ENCODE measurements around a stretch of chr13.

- RRBS: 11% methylated on average over 3 of the region's 6 CpGs
Measured at GRCh38 chr13:73765329-73765881, 706.6 kb downstream of the KLF5 start.

DNA sequence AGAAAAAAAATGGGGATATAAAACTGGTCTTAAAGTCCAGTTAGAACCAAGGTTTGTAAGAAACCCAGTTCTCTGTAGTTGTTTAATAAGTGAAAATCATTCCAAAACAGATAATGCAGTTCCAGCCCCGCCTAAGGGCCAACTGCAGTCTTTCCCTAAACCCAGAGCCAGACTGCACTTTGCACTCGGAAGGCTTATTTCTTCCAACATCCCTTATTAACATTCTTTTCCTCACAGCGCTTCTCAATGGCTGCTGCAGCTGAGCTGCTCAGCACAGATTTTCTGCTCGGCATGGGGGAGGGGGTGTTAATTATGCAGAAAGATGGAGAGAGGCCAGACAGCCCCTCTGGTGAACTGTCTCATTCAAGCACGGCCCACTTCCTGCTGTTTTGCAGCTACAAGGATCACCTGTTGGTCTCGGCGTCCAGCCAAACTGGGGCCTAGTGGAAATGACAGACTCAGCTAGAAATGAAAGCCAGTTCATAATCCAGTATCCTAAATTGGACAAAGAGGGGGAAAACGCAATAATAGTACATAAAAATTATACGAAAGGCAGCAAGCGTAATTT is 707.2 kb downstream of the KLF5 start:
- RRBS: no CpG with 5 or more reads among the region's 10 CpGs

DNA sequence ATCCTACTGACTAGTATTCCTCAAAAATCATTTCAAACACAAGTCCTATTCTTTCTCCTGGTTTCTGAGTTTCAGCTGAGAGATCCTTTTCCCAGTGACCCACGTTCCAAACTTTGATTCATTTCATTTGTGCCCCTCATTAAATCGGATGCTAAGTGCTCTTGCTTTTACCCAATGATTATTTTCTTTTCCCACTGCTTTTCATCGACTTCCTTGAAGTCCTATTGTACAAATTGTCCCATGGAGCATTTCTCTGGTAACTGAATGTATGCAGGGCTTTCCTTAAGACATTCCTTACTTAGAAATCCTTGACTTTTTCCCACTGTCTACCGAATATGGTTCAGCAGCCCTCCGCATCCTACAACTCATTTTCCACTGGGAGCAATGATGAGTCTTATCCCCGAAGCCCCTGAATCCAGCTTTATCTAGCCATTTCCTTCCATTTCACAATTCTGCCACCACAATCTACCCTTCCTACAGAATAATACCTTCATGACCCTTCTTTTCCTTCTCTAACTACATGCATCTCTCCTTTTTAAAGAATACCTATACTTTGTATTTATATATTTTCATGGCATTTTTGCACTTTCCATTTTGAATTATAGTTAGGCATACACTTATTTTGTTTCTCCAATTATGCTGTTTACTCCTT is 762.7 kb downstream of the KLF5 start:
- RRBS: no CpG with 5 or more reads among the region's 6 CpGs

- RRBS: no CpG with 5 or more reads among the region's 8 CpGs
Measured at GRCh38 chr13:73975338-73976234, 916.8 kb downstream of the KLF5 start.

GRCh38 chr13:74136099-74136889 is 1077.5 kb downstream of the KLF5 start:
- RRBS: 2% methylated on average over 4 of the region's 28 CpGs

- RRBS: no CpG with 5 or more reads among the region's 9 CpGs
Measured at GRCh38 chr13:74301315-74302030, 1180.5 kb downstream of the TBC1D4 start.

GRCh38 chr13:75194612-75195103 is 287.3 kb downstream of the TBC1D4 start:
- RRBS: no CpG with 5 or more reads among the region's 3 CpGs

DNA sequence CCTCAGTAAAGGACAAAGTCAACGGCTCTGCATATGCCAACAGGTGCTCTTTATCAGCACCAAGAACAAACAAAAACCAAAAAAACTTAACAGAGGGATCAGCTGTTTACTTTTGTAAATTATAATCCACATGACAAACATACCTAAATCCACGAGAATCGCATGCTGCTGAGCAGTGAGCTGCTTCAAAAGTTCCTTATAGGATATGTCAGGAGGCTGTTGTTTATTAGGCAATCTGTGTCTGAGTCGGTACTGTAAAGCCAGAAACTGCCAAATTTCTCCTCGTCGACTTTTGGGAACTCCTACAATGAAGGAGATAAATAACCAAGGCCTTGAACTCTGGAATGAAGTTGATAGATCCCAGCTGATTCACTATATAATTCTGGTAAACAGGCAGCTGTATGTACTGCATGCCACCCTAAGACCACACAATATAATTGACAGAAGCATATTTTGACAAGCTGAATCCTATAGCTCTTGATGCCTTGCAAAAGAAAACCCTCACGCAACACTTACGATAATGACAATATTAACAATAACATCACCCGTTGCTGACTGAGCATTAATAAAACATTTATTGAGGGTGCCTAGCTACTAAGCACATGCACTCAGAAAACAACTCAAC is 179.8 kb downstream of the TBC1D4 start:
- RRBS: no CpG with 5 or more reads among the region's 9 CpGs

DNA sequence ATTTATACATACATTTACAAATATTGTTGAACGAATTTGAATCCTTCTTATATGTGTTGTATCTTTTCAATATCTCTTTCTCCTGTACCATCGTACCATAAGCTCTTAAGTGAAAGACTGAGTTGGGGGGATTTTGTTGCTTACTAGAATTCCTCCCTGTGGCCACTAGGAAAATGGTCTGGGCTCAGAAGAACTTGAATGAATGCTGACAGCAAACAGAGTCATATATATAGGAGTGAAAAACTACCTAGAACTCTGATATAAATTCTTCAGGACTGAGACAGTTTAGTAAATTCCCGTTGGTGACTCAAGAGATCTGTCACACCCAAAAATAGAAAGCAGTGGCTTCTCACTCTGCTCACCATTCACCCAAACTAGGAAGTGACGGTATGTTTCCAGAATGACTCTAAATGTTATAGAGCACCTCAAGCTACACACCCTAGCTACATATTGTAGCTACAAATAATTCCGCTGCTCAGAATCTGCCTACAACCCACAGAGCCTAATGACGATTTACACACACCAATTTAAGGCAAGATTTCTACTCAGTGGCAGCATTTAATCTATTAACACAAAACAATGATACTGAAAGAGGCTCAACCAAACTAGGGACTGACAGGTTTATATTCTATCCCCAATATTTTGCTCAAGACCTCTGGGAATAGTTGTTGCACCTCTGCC is 116.2 kb downstream of the TBC1D4 start:
- RRBS: no CpG with 5 or more reads among the region's 6 CpGs

DNA sequence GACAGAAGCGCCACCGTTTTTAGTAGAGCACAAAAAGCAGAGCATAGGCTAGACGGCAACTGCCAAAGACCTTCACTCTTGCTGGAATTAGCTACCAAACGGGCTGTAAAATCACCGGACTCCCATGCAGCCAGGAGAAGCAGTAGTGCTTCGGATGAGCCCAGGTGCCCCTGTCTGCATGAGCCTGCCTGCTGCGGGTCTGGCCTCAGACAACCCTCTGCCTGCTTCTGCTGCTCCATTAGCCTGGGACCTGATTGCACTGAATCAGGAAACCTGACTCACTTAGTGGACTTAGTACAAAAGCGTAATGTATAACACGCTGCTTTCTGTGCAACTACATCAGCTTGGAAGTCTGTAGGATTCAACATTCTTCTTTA is 170.0 kb downstream of the LMO7 start:
- RRBS: no CpG with 5 or more reads among the region's 9 CpGs

GRCh38 chr13:75841493-75842001 is 205.4 kb downstream of the LMO7 start:
- RRBS: no CpG with 5 or more reads among the region's 9 CpGs

DNA sequence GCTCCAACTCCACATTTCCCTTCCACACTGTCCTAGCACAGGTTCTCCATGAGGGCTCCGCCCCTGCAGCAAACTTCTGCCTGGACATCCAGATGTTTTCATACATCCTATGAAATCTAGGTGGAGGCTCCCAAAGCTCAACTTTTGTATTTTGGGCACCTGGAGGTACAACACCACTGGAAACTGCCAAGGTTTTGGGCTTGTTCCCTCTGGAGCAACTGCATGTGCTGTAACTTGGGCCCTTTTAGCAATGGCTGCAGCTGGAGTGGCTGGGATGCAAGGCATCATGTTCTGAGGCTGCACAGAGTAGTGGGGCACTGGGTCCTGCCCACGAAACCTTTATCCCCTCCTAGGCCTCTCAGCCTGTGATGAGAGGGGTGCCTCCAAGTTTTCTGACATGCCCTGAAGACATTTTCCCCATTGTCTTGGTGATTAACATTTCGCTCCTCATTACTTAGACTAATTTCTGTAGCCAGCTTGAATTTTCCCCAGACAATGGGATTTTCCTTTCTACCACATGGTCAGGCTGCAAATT is 450.8 kb downstream of the LMO7 start:
- RRBS: no CpG with 5 or more reads among the region's 3 CpGs

DNA sequence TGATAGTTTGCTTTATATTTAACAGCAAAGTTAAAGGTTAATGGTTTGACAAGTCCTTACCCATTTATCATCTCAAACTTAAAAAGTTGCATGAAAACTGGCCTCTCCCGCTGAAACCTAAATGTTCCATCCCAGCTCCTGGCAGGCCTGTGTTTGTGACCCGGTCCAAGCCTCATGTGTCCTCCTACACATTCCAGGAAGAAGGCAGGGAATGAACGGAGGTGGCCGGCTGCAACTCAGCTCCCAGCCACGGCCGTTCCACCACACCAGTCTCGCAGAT is 56.6 kb downstream of the KCTD12 start:
- RRBS: 57% methylated on average over 3 of the region's 7 CpGs

GRCh38 chr13:76882814-76883077 is 3.5 kb downstream of the KCTD12 start:
- RRBS: no CpG with 5 or more reads among the region's 1 CpG

- RRBS: no CpG with 5 or more reads among the region's 6 CpGs
Measured at GRCh38 chr13:76884611-76885003, 1.6 kb downstream of the KCTD12 start.

- RRBS: no CpG with 5 or more reads among the region's 3 CpGs
Measured at GRCh38 chr13:77257645-77258192, 69.2 kb downstream of the MYCBP2 start.

GRCh38 chr13:77386955-77387588 is 60.2 kb upstream of the MYCBP2 start:
- RRBS: no CpG with 5 or more reads among the region's 5 CpGs

- RRBS: no CpG with 5 or more reads among the region's 3 CpGs
Measured at GRCh38 chr13:77980274-77980768, 61.7 kb upstream of the EDNRB start.

- RRBS: no CpG with 5 or more reads among the region's 1 CpG
Measured at GRCh38 chr13:79334311-79335177, 71.5 kb downstream of the RBM26 start.

DNA sequence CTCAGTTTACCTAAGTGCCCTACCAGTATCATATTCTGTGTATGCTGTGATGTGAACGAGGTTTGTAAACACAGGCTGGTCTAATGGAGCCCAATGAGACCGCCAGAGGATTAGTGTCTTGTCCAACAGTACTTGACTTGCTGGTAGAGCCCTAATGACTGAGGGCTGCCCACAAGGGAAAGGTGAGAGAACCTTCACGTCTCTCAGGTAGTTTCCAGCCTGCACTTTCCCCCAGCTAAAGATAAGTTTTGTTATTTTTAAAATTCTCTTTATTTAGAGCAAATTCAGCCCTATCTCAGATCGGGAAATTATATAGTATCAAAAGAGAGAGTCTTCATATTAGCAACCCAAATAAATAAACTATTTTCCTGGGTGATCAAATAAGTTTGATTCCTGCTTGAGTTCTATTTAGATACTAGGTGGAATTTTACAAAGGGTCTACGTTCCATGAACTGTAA is 576 bp upstream of the RBM26 start:
- RRBS: no CpG with 5 or more reads among the region's 5 CpGs